Thoracic aorta endothelial cell (primary cell): ENCODE data around the gene ASCC2.

DNA sequence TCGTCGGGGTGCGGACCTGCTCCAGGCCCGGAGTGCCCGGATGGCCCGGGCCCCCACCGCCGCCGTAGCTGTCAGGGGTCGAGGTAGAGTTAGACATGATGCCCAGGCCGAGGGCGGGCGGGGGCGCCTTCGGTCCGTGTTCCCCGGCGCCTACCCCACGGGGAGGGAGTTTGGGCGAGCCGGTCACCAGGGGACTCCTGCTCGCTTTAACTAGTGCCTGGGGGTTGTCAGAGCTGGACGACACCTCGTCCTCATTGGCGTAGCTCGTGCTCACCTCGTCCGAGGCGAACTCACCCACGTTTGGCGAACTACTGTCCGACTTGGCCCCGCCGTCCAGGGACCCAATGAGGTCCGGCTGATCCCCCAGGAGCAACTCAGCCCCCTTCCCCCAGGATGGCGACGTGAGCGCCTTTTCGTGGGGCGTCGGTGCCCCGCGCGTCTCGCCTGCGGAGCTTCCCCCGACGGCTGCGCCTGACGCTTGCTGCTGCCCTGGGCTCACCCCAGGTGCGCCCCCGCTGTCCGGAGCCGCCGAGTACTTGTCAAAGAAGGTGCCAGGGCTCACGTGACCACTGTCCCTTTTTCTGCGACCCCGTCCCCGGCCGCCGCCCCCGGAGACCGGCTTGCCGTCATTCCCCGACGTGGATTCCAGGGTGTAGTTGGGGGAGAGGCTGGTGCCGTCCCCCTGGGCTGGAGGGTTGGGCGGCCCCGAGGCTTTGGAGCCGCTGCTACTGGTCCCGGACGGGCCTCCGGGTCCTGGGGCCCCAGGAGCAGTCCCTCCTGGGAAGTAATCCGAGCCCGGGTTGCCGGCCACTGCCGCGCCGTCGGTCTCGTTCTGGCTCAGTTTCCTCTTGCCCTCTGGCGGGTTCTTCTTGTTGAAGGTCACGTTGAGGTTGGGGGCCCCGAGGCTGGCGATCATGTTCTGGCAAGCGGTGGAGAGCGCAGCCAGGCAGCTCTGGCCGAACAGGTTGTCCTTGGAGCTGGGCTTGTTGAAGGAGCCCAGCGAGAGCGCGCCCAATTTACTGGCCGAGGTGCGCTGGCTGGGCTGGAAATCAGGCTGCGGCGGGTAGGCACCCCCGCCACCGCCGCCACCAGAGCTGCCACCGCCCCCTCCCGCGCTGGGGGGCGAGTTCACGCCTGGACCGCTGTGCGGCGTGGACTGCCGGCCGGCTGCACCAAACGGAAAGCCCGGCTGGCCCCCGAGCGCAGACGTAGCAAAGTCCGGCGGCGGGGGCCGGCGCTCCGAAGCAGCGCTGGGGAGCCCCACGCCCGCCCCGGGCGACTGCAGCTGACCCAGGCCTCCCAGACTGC is 4.0 kb downstream of the MN1 start:
- CAGE, long polyA plus RNA, result no peak

- CAGE, long polyA plus RNA, result no peak
These were observed 2.9 kb downstream of the MN1 start for GRCh38 chr22:27798619-27799015.

DNA sequence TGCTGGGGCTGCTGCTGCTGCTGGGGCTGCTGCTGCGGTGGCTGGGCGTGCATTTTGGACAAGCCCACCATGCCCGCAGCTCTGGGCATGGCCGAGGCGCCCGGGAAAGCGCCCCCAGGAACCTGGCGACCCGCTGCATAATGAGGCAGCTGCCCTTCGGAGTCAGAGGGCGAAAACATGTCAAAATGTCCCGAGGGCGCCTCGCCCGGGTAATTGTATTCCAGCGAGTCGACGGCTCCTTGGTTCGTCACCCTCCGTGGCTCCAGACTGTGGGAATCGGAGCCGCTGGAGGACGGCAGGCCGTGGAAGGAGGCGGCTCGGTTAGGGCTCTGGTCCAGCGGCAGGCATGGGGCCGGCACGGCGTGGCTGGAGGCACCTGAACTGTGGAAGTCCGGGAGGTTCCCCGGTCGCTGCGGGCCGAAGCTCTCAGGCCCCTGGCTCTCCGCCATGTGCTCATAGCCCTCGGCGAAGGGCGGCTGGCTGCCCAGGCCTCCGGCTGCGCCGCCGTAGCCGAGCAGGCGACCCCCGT is 1.9 kb downstream of the MN1 start:
- CAGE, long polyA plus RNA, result no peak

GRCh38 chr22:27827606-27828585 is 26.3 kb upstream of the MN1 start:
- CAGE, long polyA plus RNA, result no peak

DNA sequence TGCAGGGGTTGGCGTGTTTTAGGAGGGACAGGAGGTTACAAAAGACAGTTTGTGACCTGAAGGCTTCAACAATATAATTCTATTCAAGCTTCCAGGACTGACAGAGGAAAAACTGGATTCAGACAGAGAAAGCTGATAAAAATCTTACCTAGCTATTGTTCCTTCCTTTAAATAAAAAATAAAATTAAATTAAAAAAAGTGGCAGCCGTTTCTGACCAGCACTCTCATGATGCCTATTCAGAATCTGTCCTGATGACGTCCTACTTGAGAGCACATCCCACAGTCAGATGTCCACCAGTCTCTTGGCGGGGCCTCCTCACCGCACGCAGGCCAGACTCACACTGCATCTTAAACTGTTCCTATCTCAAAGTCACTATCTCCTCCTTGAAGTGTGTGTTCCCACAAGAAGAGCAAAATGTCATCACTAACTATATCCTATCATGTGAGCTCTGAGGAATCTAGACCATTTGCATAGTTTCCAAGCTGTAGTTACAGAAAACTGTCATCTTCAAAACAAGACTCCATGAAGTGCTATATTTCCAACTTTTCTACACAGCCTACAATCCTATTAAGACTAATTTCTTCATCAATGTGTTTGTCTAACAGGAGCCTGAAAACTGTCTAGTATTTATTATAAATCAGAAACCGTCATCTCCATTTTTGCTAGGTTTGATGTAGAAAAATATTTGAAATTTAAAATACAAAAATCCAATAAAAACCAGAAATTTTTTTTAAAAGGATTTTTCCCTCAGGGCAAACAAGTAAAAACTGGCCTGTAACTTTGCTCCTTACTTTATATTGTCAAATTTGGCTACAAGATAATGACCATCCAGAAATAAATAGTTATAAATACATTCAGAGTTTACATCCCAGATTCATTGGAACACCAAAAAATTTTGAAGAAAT is 50.9 kb upstream of the MN1 start:
- CAGE, long polyA plus RNA, result no peak

GRCh38 chr22:27866556-27867205 is 52.4 kb downstream of the PITPNB start:
- CAGE, long polyA plus RNA, result no peak

DNA sequence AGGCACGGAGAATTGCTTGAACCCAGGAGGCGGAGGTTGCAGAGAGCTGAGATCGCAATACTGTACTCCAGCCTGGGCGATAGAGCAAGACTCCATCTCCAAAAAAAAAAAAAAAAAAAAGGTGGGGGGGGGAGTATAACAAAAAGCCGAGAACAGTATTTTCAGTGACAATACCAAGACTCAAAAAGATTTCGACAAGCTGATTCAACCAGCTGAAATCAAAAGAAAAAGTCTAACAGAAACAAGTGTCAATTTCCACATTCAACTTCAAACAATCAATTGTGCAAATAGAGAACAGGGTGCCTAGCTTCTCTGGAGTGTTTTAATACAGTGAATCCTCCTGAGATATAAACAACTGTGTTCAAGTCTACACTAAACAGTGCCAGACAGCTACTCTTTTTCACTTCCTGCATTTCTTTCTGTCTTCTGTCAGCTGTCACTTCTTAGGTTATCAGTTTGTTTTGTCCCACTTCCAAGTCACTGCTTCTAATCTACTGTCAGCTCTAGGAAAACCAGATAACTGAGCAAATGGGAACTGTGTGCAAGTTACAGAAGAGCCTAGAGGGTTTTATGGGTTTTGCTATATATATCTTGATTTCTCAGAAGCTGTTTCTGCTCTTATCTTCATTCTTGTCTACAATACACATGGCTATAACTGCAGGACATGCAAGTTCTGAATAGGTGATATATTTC is 6.0 kb downstream of the PITPNB start:
- CAGE, long polyA plus RNA, result no peak

DNA sequence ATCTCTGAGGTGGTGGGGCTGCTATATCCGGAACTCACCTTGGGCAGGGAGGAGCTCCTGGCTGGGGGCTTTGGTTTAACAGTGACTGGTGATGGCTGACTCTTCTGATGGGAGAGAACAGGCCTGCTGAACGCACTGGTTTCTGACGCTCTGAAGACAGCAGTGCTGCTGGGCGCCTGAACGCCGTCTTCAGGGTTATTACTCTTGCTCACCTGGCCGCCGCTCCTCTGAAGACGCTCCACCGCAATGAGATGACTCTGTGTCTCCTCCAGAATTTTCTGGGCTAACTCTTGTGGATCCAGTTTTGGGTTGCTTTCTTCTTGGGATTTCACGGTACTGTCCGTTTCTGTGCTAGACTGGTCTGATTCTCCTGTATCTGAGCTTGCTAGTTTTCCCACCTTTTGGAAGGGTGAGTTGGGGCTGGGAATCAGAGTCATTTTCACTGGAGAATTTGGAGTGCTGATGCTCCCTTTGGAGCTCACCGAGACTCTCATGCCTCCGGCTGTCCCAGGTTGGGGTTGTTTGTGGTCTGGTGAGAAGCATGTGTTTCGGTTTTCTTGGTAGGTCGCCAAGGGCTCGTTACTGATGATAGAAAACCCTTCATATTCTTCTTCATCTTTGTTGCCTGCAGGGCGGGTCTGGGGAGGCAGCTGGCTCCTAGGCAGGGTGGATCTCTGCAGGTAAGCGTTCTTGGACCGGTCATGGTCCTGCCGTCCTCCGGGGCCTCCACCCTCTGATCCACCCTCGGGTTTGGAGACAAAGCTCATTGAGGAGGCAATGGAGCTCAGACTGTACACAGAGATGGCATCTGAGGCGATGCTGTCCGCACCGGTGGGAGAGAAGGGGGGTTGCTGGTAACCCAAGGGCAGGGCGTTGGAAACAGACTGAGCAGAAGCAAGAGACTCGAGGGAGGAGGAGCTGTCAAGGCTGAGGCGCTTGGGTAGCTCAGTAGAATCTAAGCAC is 64.1 kb upstream of the PITPNB start:
- CAGE, long polyA plus RNA, result no peak

- CAGE, long polyA plus RNA, result no peak
These were observed 295.9 kb downstream of the TTC28 start for GRCh38 chr22:28383575-28384340.

DNA sequence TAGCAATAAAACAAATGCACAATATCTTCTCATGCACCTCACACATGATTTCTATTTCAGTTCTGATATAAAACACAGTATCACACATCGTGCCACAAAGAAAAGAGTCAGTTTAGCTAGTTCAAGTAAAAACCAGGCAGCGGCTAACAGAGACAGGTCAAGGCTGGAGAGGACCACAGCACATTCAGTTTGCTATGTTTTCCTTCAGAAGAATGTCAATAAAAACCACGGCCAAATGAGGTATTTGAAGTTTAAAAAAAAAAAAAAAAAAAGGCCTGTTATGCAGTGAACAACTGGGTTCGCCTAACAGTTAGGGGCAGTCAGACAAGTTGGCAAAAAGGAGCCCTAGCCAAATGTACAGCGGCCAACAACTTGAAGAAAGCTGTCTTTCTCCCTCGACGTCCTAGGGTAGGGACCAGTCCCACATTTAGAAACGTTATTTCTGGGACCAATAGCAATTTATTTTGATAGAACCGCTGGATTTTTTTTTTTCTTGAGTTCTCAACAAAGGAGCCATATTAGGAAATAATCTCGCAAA is 237.9 kb downstream of the TTC28 start:
- CAGE, long polyA plus RNA, result no peak

- CAGE, long polyA plus RNA, result no peak
These were observed 236.1 kb downstream of the TTC28 start for GRCh38 chr22:28443433-28444012.

DNA sequence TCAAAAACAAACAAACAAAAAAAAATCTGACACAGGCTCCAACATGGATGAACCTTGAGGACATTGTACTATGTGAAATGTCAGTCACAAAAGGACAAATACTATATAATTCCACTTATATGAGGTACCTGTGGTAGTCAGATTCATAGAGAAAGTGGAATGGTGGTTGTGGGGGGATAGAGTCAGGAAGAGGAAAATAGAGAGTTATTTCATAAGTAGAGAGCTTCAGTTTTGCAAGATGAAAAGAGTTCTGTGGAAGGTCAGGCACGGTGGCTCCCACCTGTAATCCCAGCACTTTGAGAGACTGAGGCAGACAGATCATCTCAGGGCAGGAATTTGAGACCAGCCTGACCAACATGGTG is 12.3 kb downstream of the HSCB start:
- CAGE, long polyA plus RNA, result no peak

DNA sequence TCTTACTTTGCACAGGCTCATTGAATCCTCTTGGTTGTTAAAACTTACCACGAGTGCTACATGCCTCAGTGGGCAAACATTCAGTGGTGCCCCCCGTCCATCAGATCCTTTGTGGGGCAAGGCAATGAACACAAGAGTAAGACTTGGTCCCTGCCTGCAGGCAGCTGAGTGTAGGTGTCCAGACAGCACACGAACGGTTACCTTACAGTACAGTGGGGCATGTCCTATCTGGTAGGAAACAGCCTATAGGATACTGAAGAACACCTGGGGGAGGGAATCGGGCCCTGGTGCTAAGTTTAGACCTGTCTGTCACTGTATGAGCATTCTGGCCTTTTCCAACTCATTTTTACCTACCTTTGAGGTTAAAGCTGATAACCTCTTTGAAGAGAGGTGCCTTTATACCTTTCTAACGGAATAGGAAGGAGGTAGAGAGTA is 8.8 kb downstream of the ZNRF3 start:
- CAGE, long polyA plus RNA, result no peak

DNA sequence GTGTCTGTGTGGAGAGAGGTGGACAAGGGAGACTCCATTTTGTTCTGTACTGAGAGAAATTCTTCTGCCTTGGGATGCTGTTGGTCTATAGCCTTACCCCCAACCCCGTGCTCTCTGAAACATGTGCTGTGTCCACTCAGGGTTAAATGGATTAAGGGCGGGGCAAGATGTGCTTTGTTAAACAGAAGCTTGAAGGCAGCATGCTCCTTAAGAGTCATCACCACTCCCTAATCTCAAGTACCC is 794 bp downstream of the THOC5 start:
- CAGE, long polyA plus RNA, result no peak

- CAGE, long polyA plus RNA, result no peak
These were observed 44.9 kb downstream of the NF2 start for GRCh38 chr22:29648317-29648769.

DNA sequence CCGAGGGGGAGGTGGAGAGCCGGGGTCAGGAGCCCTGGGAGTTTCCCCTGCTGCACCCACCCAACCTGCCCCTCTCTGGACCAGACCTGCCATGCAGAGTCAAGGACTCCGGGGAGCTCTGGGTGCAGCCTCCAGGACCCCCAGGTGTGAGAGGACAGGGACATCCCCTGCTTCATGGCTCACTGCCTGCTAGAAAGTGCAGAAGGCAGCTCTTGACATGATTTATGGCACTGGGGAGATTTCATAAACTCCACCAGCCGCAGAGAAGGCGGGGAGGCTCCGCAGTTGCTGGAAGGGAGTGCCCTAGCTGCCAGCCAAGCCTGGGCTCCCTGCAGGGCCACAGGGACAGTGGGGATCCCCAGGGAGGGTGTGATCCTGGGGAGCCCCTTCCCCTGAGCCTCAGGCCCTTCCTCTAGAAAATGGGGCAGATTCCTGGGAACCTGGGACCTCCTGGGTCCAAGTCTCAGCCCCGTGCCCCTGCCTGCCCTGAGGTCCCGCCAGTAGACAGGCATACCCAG is 13.6 kb downstream of the CABP7 start:
- CAGE, long polyA plus RNA, result no peak

DNA sequence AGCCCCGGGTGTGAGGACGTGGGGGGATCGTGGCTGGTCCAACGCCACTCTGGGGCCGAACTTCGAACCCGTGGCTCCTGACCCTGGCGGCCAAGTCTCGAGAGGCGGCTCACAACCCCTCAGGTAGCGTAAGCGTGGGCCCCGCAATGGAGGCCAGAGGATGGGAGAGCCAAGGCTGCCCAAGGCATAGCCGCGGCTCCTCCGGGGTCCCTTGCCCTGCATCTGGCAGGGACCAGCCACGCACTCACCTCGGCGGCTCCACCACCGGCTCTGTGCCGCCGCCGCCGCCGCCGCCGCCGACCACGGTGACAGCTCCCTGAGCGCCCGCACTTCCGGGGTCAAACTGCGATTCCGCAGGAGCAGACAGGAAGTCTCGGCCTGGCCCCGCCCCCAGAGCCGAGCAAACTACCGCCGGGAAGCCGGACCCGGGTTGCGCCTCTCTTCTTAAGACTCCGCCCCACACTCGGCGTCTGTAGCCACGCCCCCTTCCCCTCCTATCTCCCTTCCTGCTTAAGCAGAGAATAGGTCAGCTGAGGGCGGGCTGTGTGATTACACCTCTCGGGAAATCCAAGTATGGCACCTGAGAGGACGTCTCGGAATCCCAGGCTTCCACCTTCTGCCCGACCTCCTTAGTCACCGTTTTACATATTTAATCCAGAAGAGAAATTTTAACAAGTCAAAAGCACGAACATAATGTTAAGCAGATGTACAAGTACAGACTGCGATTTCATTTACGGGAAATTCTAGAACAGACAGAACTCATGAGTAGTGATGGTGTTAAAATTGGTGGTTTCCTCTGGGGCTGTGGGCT is at the start of gene ASCC2:
Gene ASCC2, minus strand, starts transcription at position 345 of the 811 bp plus-strand sequence.
- CAGE, long polyA plus RNA, result no peak

DNA sequence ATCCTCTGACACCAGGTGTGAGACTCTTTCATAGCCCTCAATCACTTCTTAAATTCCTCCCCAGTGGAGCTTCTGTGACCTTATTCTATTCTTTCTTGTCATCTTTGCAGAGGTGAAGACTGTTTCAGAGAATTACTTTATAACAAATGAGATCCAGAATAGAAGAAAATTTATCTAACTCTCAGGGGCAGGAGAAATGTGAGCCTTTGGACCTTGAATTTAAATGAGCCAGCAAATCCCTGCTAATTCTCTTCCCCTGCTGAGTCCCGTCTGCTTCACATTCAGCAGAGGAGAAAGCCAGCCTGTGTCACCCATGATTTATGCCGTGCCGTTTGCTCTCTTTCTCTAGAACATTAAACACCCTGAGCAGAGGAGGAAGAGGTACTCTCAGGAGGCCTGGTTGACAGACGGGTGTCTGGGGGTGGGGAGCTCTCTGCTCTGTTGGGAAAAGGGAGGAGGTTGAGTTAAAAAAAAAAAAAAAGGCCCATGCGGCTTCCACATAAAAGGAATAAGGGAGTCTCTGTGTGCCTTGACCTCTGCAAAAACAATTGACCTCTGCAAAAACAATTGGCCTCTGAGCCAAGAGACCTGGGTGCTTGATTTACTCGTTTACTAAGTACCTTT is 11.3 kb upstream of the MTMR3 start:
- CAGE, long polyA plus RNA, result no peak

DNA sequence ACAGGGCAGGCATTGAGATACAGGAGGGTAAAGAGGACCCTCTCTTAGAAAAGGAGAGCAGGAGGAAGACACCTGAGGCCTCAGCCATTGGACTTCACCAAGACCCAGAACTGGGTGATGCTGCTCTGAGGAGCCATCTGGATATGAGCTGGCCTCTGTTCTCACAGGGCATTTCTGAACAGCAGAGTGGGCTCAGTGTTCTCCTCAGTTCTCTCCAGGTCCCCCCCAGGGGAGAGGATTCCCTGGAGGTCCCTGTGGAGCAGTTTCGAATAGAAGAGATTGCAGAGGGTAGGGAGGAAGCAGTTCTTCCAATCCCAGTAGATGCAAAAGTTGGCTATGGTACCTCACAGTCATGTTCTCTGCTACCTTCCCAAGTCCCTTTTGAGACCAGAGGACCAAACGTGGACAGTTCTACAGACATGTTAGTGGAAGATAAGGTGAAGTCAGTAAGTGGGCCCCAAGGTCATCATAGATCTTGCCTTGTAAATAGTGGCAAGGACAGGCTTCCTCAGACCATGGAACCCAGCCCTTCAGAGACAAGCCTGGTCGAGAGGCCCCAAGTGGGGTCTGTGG is 60.4 kb upstream of the HORMAD2 start:
- CAGE, long polyA plus RNA, result no peak

DNA sequence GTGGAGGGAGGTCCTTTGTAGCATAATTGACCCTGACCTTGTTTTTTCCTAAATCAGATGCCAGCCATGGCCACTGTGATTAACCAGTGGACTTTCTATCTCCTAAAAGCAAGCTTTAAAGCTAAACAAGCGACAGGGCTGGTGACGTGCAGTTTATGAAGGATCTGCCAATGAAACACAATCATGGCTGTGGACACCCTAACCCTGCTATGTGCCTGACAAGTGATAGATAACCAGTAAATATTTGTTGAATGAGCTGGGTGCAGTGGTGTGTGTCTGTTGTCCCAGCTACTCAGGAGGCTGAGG is 64.2 kb downstream of the LIF start:
- CAGE, long polyA plus RNA, result no peak